ENCODE measurements around a stretch of chr12.

DNA sequence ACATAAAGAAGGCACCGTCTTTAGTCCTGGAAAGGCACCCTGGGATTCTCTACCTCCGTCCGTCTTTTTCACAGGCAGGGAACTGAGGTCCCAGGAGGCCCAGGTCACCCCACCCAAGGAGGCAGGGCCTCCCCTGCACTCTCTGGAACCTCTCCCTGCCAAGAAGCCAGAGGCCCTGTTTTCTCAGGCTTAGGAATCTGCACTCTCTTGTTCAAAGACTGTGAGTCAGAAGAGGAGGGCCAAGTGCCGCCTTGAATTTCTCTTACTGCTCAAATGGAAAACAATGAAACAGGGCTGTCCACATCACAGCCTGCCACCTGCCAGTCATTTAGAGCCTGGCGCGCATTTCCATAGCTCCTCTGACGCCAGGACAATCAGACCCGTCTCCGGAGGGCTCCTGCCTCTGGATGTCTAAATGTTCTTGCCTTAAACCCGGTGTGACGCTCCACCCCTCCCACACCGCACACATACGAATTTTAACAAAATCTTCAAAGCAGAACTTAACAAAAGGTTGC lies 51.0 kb downstream of the STX2 start:
- PRO-cap, 2 experiments = no peak in any of the 2 experiments
- RAMPAGE, long total RNA, 5 experiments = no peak in any of the 5 experiments

DNA sequence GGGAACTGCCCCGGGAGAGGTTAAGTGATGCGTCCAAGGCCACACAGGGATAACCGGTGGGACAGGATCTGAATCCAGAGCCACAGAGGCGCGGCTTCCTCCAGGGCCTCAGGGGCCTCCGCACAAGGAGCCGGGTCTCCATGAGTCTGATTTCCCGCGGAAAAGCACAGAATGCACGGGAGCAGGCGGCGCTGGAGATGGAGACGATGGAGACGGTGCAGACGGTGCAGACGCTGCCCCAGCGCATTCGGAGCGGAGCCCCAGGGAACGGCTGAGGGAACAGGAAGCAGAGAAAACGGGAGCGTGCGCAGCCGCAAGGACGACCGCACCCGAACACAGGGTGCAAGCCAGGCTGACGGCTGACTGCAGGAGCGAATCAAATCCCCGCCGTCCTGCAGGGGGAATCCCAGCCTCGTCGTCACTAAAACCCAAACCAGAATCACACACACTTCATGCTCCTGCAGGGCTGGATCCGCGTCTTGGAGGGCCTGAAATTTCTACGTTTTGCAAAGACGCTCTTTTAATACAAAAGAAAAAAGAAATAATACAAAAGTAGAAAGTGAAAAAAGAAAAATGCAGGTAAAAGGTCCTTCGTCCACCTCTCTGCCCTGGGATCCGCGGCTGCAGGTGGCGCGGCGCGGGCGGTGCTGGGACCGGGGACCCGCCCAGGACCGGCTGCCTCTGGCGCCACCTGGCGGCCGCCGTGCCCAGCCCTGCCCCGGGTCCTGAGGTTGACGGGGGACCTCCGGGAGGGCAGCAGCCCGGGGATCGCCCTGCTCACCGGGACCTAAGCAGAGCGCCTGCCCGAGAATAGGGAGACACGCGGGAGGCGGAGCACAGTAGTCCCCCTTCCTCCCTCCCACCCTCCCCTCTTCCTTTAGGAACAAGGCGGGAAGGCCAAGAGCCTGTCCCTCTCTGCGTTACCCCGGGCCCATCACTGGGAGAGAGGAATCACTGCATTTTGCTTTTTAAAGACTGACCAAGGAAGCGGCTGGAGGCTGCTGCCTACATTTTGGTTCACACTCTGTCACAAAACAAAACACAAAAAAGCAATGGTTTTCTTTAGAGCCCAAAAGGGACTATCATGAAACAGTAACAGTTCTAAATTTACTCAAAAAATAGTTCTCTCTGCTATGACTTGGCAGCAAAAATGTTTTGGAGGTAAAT lies 20.2 kb downstream of the STX2 start:
- PRO-cap, 2 experiments = no peak in any of the 2 experiments
- RAMPAGE, long total RNA, 5 experiments = no peak in any of the 5 experiments

GRCh38 chr12:130925591-130926137 lies 28.0 kb upstream of the ADGRD1 start:
- PRO-cap, 2 experiments = no peak in any of the 2 experiments
- RAMPAGE, long total RNA, 5 experiments = no peak in any of the 5 experiments

DNA sequence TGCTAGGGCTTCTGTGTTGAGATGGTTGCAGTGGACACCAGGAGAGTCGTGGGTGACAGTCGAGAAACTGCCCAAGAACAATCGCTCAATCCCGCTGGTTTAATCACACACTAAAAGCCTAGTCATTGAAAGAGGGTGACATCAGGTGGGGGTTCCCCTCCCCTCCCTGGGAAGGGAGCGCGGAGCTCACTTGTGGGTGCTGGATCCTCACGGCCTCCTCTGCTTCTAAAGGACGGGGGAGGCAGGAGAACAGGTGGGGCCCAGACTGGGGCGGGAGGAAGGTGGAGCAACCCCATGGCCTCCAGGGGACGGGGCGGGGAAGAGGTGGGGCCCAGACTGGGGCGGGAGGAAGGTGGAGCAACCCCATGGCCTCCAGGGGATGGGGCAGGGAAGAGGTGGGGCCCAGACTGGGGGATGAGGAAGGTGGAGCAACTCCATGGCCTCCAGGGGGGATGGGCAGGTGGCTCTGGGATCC lies 28.8 kb upstream of the SFSWAP start:
- PRO-cap, 2 experiments = no peak in any of the 2 experiments
- RAMPAGE, long total RNA, 5 experiments = no peak in any of the 5 experiments

- PRO-cap, 2 experiments = no peak in any of the 2 experiments
- RAMPAGE, long total RNA, 5 experiments = no peak in any of the 5 experiments
These were observed 25.7 kb downstream of the SFSWAP start for GRCh38 chr12:131736603-131736918.

GRCh38 chr12:131773502-131774512 lies 54.4 kb upstream of the MMP17 start:
- PRO-cap, 2 experiments = no peak in any of the 2 experiments
- RAMPAGE, long total RNA, 5 experiments = no peak in any of the 5 experiments

DNA sequence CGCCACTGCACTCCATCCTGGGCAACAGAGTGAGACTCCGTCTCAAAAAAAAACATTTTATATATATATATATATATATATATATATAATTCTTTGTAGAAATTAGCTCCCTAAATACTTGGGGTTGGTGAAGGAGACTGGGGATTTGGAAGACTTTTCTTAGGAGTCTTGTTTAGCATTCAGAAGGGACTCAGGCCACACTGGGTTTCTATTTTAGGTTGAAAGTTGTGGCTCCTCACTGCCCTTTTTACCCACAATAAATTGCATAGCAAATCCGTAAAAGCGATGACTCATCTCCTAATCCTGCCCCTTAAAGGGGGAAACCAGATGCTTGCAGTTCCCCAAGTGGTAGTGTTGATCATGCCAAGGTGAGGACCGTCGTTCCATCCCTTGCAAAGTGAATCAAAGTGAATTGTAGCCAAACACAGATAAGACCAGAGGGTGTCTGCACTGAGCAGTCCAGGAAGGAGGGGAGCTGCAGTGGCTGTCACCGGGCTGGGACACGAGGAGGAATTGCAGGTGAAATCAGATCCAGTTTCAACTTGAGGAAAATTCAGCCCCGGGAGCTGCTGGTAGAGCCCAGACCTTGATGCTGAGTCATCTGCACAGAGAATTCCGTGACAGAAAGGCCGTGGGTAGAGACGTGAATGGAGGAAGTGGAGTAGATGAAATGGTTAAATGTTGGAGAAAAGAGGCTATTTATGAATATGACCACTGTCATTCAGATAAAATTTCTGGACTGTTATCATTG lies 44.3 kb upstream of the MMP17 start:
- PRO-cap, 2 experiments = no peak in any of the 2 experiments
- RAMPAGE, long total RNA, 5 experiments = no peak in any of the 5 experiments

DNA sequence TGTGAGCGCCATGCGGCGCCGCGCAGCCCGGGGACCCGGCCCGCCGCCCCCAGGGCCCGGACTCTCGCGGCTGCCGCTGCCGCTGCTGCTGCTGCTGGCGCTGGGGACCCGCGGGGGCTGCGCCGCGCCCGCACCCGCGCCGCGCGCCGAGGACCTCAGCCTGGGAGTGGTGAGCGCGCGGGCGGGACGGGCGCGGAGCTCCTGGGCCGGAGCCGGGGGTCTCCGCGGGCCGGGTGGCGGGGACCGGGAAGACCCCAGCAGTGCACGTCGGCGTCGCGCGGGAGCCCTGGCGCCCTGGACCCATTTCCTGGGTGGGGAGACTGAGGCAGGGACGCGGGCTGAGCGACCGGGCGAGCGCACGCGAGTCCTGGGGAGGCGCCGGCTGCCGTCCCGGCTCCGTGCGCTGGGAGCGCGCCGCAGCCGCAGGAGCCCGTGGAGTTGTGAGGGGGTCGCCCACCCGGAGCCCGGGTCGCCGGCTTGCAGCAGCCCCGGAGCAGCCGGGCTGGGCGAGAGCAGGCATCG lies 353 bp downstream of the MMP17 start:
- PRO-cap, 2 experiments = no peak in any of the 2 experiments
- RAMPAGE, long total RNA, 5 experiments = no peak in any of the 5 experiments

GRCh38 chr12:131917953-131918656 lies 11.0 kb upstream of the PUS1 start:
- PRO-cap, 2 experiments = no peak in any of the 2 experiments
- RAMPAGE, long total RNA, 5 experiments = no peak in any of the 5 experiments

- PRO-cap, 2 experiments = no peak in any of the 2 experiments
- RAMPAGE, long total RNA, 5 experiments = no peak in any of the 5 experiments
These were observed 1.1 kb downstream of the PUS1 start for GRCh38 chr12:131930270-131930562.

GRCh38 chr12:131985138-131985766 lies 35.5 kb downstream of the EP400 start:
- PRO-cap, 2 experiments = no peak in any of the 2 experiments
- RAMPAGE, long total RNA, 5 experiments = no peak in any of the 5 experiments

- PRO-cap, 2 experiments = no peak in any of the 2 experiments
- RAMPAGE, long total RNA, 5 experiments = no peak in any of the 5 experiments
These were observed 44.0 kb downstream of the EP400 start for GRCh38 chr12:131993514-131994443.

- PRO-cap, 2 experiments = no peak in any of the 2 experiments
- RAMPAGE, long total RNA, 5 experiments = no peak in any of the 5 experiments
These were observed 80.1 kb downstream of the EP400 start for GRCh38 chr12:132029552-132030444.

DNA sequence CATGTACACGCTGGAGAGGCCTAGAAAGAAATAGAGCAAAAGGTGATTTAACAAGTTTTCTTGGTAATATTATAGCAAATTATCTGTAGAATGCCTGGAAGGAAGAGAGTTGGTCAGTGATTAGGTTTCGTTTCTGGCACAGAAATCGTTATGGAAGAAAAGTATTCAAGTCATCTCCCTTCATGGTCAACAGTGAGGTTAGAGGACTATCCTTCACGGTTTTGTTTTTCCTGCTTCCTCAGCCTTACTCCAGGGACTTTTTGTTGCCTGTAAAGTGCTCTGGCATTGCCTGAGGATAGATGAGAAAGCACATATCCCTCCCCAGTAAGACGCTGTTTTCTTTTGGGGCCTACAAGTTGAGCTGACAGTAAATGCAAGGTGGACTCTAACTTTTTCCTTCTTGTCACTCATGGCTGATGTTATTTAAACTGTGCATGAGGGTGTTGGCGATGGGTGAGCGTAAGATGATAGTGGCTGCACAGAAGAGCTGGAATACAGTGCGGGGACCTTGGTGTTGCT lies 81.3 kb downstream of the EP400 start:
- PRO-cap, 2 experiments = no peak in any of the 2 experiments
- RAMPAGE, long total RNA, 5 experiments = start-site peak on the plus strand in 1 of 5 experiments, centred at position 249 of the sequence, 143 reads per replicate

- PRO-cap, 2 experiments = no peak in any of the 2 experiments
- RAMPAGE, long total RNA, 5 experiments = no peak in any of the 5 experiments
These were observed 87.9 kb downstream of the EP400 start for GRCh38 chr12:132037475-132038114.

- PRO-cap, 2 experiments = no peak in any of the 2 experiments
- RAMPAGE, long total RNA, 5 experiments = start-site peak on the plus strand in 1 of 5 experiments, at chr12:132066546-132066952 at its widest, 13 reads per replicate
These were observed 77.7 kb downstream of the DDX51 start for GRCh38 chr12:132066237-132067012.

- PRO-cap, 2 experiments = no peak in any of the 2 experiments
- RAMPAGE, long total RNA, 5 experiments = no peak in any of the 5 experiments
These were observed 76.7 kb downstream of the DDX51 start for GRCh38 chr12:132067274-132067996.

GRCh38 chr12:132145958-132146915 lies 2.0 kb downstream of the NOC4L start:
- PRO-cap, 2 experiments = no peak in any of the 2 experiments
- RAMPAGE, long total RNA, 5 experiments = no peak in any of the 5 experiments

- PRO-cap, 2 experiments = no peak in any of the 2 experiments
- RAMPAGE, long total RNA, 5 experiments = no peak in any of the 5 experiments
These were observed 91.0 kb downstream of the NOC4L start for GRCh38 chr12:132235160-132235719.

DNA sequence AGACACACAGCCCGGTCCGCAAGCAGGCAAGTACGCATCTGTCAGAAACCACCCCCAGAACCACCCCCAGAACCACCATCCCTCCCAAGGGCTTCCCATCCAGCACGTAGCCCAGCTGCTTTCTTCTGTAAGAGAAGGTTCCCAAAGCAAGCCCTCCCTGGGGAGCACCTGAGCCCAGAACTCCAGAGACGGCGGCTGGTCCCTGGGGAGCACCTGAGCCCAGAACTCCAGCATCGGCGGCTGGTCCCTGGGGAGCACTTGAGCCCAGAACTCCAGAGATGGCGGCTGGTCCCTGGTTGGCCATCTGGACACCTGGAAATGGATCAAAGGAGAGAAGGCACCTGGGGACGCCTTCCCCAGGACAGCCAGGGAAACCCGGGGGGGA lies 2.6 kb upstream of the FBRSL1 start:
- PRO-cap, 2 experiments = no peak in any of the 2 experiments
- RAMPAGE, long total RNA, 5 experiments = no peak in any of the 5 experiments